Amniotic epithelial cell (primary cell): ENCODE measurements around a stretch of chr5.

DNA sequence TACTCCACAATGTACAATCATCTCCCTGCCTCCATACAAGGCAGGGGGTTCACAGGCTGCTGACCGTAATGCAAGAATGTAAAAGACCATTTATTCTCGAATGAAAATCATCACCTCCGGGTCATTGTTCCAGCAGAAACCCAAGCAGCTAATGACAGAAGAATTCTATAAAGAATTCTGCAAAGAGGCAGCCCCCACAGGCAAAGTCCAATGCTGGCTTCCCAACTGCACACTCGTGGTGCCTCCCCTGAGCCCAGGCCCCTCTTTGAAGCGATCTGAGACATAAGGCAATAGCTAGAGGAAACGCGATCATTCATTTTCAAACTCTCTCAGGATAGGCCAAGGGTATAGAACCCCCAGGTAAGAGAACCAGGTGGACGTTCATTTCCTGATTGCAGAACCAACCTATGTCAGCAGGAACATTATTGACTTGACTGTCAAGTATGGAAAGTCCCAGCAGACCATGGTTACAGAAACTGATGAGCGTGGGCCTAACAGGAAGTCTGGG lies 40.7 kb upstream of the FBXW11 start:
- RRBS: no CpG with 5 or more reads among the region's 9 CpGs

- RRBS: no CpG with 5 or more reads among the region's 10 CpGs
Observed at GRCh38 chr5:172118099-172118822, 69.8 kb downstream of the STK10 start.

DNA sequence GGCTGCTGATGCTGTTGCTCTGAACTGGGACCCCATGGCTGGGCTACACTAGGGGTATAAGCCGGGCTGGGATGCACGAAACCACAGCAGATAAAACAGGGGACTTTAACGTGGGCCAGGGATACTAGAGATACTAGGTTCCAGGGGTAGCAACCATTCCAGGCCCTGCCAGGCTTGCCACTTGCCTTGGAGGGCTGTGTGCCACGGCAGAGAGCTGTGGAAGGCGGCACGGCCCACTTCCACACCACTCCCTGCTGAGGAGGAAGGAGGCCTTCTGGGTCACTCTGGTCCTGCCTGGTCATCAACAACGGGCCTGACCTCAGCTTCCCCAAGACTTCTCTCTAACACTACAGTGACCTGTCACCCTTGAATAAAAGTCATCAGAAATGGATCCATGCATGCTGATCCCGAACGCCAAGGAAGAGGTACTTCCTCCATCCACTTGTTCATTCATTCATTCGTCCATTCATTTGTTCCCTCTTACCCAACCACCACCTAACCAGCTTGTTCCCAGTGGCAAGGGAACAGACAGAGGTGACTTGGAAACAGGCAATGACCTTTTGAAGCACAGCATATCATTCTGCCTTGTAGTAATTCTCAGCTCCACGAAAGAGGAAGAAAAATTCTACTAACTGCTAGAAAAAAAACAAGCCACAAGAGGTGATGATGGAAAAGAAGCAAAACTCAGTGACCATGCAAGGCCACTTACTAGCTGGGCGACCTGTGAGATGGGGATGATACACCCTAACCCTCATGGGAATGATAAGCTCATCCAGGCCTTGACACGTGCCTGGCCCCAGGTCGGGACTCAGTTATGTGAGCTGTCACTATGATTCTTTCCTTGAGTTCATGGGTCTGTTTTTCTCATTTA lies 58.7 kb downstream of the STK10 start:
- RRBS: no CpG with 5 or more reads among the region's 14 CpGs

GRCh38 chr5:172168160-172169345 lies 19.5 kb downstream of the STK10 start:
- RRBS: no CpG with 5 or more reads among the region's 21 CpGs

DNA sequence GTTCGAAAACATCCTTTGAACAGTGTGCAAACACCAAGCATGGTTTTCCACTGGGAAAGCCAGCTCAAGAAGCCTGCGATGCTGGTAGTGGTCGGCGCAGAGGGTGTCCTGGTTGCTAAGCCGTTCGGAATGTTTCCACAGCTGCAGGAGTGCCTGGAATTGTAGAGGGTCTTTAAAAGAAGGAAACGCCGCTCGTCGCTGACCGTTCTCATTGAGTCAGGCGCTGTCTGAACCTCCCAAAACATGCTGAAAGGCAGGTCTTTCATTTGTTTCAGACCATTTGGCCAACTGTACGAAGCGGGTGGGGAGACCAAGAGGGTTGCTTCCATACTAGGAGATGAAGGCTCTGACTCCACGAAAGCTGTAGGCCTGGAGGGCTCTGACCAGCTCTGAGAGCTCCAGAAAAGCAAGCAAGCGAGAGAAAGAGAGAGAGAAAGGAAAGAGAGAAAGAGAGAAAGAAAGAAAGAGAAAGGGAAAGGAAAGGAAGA lies 1.4 kb upstream of the STK10 start:
- RRBS: no CpG with 5 or more reads among the region's 16 CpGs

DNA sequence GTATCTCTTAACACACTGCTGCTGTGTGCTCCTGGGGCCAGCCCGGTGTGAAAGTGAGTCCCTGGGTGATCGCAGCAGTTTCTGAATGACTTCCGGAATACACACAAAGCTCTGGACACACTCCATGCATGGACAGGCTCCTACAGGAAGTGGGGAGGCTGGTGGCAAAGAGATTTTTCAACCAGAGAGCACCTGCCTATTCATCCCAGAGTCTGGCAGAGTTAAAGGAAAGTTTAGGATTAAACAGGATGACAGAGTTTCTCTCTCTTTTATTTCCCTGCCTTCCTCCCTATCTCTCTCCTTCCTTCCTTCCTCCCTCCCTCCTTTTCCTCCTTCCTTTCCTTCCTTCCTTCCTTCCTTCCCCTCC lies 38.5 kb upstream of the UBTD2 start:
- RRBS: no CpG with 5 or more reads among the region's 3 CpGs

- RRBS: no CpG with 5 or more reads among the region's 11 CpGs
Observed at GRCh38 chr5:172347488-172348171, 64.1 kb upstream of the UBTD2 start.

DNA sequence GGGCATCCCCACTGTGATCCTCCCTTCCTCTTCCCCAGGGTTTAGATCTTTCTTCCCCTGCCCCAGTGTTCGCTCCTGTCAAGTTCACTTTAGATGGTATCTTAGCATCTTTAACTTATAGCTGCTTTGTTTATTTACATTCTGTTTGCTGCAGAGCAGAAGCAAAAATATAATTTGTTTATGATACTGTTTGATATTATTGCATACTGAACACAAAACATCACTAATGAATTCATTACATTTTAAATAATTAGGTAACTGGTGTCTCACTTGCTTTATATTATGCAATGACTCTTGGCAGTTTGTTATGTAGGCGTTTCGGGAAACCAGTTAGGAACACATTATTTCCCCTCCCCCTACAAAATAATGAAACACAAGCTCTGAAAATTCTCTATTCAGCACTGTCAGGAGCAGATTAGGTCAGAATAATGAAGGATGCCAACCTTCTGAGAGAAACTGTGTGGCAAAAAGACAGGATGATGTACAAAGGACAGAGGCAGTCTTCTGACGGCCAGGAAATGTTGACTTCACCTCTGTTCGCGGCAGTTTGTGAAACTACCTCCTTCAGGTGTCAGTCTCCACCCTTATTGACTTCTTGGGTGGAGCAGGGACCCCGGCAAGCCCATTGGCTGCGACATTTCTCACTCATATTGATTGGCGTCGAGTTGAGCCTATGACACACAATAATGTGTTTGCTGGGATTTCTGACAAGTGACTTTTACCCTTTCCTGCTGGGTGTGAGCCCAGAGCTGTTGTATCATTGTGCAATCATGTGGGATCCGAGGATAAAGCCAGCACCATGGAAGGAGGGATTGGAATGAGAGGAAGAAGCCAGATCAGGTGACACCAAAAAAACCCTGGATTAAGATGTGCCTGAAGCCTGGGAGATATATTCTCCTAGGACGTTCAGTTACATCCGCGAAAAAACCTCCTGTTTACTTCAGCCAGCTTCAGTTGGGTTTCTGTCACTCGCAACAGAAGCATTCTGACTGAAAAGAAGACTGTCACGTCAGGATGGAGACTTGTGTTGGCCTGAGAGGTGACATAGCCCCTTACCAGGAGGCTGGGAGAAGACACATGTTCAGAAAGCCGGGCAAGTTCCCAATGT lies 33.9 kb downstream of the SH3PXD2B start:
- RRBS: no CpG with 5 or more reads among the region's 17 CpGs

DNA sequence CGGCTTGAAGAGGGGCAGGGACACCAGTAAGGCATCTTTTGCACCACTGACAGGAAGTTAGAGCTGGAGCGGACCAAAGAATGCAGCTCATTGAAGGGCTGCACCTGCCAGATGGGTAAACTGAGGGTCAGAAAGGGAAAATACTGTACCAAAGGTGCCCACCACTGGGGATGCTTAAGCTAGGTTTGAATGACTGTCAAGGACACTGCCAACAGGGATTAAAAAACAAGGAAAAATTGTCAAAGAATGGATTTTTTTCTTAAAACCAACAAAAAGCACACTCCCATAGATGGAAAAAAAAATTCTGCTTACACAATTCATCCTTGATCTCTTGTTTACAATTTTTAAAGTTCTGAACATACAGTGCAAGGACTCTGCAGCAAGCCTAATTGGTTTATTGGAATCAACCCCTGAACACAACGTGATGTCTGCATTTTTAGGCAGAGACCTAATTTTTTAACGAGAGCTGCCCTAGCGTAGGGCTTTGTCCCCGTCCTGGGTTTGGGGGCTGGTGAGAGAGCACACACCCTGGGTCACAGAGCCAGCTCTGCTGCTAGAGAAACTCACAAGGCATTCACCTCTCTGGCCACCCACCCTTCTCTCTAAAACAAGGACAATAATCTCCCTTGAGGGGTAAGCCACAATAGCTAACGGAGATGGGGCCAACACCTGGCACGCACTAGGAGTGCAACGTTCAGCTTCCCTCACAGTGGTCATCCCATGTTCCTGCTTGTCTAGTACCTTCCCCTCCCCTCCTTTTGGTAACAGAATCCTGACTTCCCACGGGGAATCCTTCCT lies 28.3 kb downstream of the SH3PXD2B start:
- RRBS: no CpG with 5 or more reads among the region's 10 CpGs

- RRBS: 98% methylated on average over 3 of the region's 6 CpGs
Observed at GRCh38 chr5:172438157-172438703, 16.1 kb downstream of the SH3PXD2B start.

- RRBS: no CpG with 5 or more reads among the region's 4 CpGs
Observed at GRCh38 chr5:172451140-172451542, 3.2 kb downstream of the SH3PXD2B start.

DNA sequence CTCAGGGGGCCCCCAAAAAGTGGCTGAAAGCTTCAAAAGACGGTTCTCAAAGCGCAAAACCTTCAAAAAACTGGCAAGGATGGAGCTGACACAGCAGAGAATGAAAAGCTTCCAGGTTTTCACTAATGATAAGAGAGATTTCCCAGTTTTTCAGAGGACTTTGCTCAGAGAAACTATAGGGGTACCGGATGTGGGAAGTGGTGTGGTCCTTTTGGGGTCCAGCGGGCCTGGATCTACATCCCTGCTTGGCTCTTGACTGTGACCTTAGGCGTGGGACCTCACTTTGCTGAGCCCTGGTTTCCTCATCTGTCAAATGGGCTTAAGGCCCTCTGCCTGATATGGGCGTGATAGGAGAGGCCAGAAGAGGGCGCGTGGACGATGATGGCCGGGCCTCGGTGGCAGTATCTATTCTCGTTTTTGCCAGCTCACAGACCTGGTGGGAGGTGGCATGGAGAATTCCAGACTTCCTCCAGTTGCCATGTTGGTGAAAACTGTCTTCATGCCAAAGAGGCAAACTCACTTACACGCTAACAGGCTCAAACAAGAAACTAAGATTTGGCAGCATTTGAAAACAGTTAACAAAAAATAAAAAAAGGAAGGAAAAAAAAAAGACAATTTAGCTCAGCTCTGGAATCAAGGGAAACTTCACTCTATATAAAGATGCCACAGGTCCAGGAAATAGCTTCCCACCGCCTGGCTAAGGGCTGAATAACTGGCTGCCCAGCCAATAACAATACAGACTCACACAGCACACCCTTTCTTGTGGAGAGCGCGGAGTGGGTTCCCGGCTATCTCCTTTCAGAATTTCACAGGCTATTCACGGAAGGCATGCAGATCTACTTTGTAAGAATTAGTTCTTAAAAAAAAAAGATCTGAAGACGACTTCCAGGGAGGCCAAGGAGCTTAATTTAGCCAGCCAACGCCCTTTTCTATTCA lies 1.8 kb downstream of the SH3PXD2B start:
- RRBS: no CpG with 5 or more reads among the region's 20 CpGs

DNA sequence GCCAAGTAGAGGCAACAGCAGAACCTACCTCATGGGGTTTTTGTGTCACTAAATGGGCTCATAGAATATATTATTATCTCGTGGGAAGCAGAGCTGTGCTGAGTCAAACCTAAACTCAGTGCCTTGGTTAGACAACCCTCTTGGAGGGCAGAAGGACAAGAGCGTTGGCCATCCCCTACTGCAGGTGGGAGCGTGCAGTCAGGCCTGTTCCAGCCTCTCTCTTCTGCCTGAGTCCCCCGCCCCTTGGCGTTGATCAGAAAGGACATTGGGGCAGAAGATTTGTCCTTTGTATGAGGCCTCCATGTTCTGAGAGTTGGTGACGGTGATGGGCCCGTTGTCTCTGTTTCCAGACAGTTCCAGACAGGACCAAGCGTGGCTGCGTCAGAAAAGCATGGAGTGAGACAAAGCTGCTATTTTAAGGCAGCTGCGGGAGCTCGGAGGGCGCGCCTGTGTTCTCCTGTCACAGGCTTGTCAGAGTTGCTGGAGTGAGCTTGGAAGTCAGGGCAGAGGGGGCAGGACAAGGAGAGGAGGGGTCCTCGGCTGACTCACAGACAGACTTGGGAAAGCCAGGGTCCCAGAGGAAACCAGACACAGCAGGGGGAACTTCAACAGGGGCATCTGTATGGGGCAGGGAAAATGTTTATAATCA lies 32.1 kb upstream of the SH3PXD2B start:
- RRBS: no CpG with 5 or more reads among the region's 14 CpGs

- RRBS: no CpG with 5 or more reads among the region's 24 CpGs
Observed at GRCh38 chr5:172558841-172559514, 82.1 kb upstream of the NEURL1B start.

- RRBS: no CpG with 5 or more reads among the region's 8 CpGs
Observed at GRCh38 chr5:172583751-172584497, 57.1 kb upstream of the NEURL1B start.

DNA sequence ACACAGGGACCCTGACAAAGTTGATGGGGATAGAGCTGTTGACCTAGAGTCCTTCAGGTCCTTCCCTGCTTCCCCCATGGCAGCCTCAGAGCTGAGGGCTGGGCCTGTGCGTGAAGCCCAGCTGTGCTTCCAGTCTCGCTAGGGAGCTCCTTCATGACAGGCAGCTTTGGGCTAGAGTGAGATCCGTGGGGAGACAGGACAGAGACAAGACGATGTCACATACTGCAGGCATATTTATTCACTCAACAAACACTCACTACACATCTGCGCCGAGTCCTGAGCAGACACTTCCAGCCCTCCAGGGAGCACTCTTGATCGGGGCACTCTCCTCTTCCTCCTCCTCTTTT lies 56.4 kb upstream of the NEURL1B start:
- RRBS: no CpG with 5 or more reads among the region's 7 CpGs

GRCh38 chr5:172611971-172612568 lies 29.0 kb upstream of the NEURL1B start:
- RRBS: no CpG with 5 or more reads among the region's 9 CpGs

- RRBS: no CpG with 5 or more reads among the region's 23 CpGs
Observed at GRCh38 chr5:172622004-172623221, 18.6 kb upstream of the NEURL1B start.

- RRBS: no CpG with 5 or more reads among the region's 8 CpGs
Observed at GRCh38 chr5:172644126-172644735, 3.2 kb downstream of the NEURL1B start.

DNA sequence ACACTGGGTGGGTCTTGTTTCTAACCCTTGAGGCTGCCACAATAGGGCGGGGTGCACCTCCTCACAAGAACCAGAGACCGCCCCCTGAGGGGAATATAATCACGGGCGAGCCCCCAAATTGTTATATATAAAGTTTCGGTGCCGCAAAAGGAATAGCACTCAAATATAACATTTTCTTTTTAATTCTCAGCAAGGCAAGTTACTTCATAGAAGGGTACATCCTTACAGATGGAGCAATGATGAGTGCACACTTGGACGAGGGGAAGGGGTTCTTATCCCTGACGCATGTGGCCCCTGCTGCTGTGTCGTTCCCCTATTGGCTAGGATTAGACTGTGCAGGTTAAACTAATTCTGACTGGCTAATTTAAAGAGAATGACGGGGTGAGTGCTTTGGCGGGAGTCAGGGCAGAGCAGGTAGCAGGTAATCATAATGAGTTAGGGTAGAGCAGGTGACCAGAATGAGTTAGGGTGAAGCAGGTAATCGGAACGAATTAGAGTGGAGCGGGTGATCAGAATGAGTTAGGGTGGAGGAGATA lies 14.8 kb downstream of the NEURL1B start:
- RRBS: no CpG with 5 or more reads among the region's 14 CpGs